ENCODE measurements around the genes RBMS1 and IFIH1.

DNA sequence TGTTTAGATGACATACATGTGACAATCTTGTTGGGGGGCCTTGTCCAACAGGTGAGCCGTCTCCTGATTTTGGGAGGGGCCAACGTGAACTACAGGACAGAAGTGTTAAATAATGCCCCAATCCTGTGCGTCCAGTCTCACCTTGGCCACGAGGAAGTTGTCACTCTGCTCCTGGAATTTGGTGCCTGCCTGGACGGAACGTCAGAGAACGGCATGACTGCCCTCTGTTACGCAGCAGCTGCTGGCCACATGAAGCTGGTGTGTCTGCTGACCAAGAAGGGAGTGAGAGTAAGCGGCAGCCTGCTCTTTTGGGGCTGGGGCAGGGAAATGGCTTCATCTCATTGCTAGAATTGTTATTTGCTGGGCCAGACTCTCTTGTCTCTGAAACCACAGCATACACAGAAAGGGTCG is 92.3 kb downstream of the WDSUB1 start:
- PRO-cap, result no peak
- RAMPAGE, long total RNA, result no peak

GRCh38 chr2:159211536-159212141 is 74.9 kb downstream of the WDSUB1 start:
- PRO-cap, result no peak
- RAMPAGE, long total RNA, result no peak

DNA sequence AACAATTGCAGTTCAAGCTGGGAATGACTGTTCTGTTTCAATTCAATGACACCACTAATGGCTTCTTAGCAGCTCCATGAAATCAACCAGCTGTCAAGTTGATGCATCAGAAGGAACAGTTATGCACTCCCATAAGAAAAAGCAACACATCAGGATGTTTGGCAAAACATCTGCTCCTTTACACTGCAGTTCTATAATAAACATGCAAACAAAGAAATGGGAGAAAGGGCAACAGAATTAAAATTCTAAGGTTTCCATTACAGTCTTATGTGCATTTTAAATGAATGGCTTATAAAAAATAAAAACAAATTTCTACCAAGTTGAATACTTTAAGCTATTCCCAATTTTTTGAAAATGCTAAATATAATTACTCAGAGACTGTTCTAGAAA is 3.7 kb downstream of the BAZ2B start:
- PRO-cap, result no peak
- RAMPAGE, long total RNA, result no peak

- PRO-cap, result no peak
- RAMPAGE, long total RNA, result no peak
Observed at GRCh38 chr2:159753814-159754304, 41.6 kb downstream of the MARCHF7 start.

- PRO-cap, result no peak
- RAMPAGE, long total RNA, result no peak
Observed at GRCh38 chr2:159903454-159904046, 1.0 kb downstream of the LY75 start.

GRCh38 chr2:159904047-159904632 is 416 bp downstream of the LY75 start:
- PRO-cap, result no peak
- RAMPAGE, long total RNA, result no peak

GRCh38 chr2:160214600-160215082 is 14.6 kb upstream of the ITGB6 start:
- PRO-cap, result no peak
- RAMPAGE, long total RNA, result no peak

- PRO-cap, result no peak
- RAMPAGE, long total RNA, result no peak
Observed at GRCh38 chr2:160220251-160221067, 20.4 kb upstream of the ITGB6 start.

GRCh38 chr2:160380081-160380698 is 113.4 kb downstream of the RBMS1 start:
- PRO-cap, result no peak
- RAMPAGE, long total RNA, result no peak

GRCh38 chr2:160406574-160407290 is 86.9 kb downstream of the RBMS1 start:
- PRO-cap, result no peak
- RAMPAGE, long total RNA, result no peak

DNA sequence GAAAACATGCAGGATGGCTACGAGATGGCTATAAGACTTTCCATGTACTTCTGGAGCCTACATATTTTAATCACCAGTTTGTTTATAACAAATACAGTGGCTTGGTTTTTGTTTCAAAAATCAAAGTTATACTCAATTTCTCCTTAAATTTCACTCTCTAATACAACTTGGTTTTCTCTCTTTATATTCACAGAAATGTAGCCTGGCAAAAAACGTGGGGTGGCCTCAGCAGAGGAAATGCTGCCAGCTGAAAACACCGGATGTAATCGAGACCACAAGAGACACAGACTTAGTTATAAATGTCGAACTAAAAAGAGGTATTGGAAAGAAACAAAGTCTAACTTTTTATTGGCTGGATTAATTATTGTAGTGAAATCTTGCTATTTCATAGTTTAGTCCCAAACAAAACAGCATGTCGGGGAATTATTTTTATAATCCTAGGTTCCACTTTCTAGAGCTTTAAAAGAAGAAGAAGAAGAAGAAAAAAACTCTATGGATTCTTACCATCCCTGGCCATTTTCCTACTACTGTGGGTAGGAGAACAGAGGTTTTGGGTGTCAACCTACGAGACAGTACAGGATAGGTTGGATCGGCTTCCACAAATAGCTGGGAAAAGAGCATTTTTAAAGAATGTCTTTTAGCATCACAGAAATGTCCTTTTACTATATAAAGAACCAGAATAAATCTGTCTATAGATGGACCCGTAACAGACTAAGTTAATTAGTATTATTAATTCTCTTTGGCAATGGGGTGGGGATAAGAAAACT is 65.4 kb downstream of the RBMS1 start:
- PRO-cap, result no peak
- RAMPAGE, long total RNA, result no peak

DNA sequence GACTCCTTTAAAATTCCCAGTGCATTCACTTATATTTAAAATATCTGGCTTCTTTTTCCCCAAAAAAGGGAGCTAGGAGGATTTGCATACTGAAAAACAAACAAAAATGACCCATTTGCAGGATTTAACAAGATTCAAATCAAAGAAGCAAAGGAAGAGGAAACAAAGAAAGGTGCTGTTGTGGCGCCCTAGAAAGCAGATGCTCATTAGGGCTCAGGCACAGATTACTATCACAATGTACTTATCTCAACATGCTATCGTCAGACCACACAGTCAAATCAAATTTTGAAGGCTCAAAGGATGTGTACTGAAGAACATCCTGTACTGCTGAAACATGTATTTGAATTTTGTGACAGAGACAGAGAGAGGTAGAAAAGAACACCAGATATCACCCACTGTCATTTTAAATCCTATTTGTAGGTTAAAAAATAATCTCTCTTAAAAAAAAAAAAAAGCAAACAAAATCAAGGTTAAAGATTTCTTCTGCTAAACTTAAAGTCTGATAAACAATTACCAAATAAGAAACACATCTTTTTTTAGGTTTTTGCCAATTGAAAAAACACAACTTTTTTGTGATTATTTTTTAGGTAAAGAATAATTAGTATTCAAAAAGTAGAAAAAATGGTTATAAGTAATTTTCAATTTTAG is 10.8 kb downstream of the RBMS1 start:
- PRO-cap, result no peak
- RAMPAGE, long total RNA, result no peak

DNA sequence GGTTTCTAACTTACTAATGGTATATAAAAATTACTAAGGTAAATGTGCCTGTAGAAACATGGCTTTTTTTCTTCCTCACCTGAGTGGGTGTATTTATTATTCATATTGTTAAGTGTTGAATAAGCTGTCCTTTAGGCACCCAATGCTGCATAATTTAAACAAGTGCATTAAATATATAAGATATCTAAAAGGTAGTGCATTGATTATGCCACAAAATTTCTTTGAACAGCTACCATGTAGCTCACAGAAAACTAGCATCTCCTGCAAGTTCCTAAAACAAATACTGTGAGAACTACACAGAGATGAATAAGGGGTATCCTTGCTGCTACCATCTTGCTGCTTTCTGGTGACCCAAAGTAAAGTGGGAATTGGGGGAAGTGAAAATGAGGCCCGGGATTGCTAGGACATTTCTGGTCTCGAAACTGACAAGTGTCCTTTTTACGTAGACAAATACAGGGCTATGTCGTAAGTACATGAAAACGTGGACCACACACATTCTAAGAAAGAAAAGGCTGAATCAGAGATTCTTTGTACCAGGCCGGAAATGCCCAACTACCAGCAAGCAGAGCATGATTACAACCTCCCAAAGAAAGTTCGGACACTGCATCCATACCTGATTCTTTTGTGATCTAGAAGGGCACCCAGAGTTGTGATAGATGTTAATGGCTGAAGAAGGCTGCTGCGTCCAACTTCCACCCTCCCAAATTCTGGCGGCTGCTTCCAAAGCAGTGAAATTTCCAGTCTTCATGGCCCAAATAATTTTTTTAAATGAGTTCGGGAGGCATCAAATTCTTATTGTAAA is 1.8 kb downstream of the RBMS1 start:
- PRO-cap, result no peak
- RAMPAGE, long total RNA, result no peak

GRCh38 chr2:160493216-160494192 is at the start of gene RBMS1:
Gene RBMS1 (minus strand): TSS chr2:160493807.
- PRO-cap, result no peak
- RAMPAGE, long total RNA, result no peak

DNA sequence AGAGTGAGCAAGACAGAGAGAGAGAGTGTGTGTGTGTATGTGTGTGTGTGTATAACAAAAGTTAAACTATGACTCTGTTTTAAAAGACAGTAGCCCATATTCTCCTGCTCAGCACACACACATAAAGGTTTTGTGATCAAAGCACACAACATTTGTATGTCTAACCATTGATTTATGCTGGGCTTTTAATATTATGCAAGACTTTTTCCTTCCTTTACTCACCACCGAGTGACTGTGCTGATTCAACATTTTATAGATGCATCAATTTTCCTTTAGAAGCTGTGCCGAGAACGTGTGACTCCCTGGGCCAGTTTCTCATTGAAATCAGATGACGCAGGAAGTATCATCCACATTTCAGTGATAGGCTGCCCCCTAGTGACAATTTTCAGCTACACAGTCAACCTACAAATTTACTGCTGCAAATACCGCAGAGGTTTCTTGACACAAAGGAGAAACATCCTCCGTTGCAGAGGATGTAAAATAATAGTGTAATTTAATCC is 166.0 kb upstream of the TANK start:
- PRO-cap, result no peak
- RAMPAGE, long total RNA, result no peak

GRCh38 chr2:161139102-161139447 is 21.2 kb upstream of the TANK start:
- PRO-cap, result no peak
- RAMPAGE, long total RNA, result no peak

- PRO-cap, result no peak
- RAMPAGE, long total RNA, result no peak
Observed at GRCh38 chr2:161239480-161239908, 68.7 kb upstream of the PSMD14 start.

DNA sequence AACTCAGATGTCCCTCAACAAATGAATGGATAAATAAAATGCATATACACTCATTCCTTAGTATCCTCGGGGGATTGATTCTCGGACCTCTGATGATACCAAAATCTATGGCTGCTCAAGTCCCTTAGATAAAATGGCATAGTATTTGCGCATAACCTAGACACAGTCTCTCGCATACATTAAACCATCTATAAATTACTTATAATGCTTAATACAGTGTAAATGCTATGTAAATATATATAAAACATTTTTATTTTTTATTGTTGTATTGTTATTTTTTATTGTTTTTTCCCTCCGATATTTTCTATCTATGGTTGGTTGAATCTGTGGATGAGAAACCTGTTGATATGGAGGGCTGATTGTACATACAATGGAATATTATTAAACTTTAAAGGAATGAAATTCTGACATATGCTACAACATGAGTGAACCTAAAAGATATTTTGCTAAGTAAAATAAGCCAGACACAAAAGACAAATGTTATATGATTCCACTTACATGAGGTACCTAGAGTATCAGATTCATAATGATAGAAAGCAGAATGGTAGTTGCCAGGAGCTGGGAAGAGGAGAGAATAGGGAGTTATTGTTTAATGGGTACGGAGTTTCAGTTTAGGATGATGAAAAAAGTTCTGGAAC is 18.5 kb downstream of the PSMD14 start:
- PRO-cap, result no peak
- RAMPAGE, long total RNA, result no peak

DNA sequence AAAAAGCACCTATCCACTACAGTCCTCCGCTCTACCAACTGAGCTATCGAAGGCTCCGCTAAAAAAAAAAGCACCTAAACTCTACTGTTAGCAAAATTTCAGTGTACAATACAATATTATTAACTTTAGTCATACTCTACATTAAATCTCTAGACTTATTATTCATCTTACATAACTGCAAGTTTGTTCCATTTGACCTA is 117.0 kb downstream of the SLC4A10 start:
- PRO-cap, result no peak
- RAMPAGE, long total RNA, result no peak

DNA sequence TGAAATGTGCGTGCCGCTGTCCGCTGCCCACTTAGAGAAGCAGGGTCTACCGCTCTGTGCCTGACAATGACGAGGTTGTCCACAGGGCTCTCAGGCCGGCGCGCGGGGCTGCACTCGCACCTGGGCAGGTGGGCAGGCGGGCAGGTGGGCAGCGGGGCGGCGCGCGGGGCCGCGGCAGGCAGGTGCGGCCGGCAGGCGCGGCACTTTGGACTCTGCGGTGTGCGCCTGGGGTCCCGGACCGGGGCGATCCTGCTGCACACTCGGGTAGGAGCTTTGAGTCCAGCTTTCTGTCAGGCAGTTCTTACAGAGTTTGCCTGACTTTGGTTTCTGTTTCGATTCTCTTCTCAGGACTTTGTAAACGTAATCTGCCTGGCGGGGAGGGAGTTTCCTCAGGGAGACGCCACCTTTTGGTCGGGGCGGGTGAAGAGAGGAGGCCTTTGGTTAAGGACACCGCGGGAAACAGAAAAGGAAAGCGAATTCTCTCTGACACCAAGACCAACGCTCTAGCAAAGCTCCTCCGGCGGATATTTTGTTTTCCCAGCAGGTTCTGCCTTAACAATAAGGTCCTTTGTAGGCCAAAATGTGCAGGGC is at the start of gene IFIH1:
Gene IFIH1, minus strand, starts transcription at position 313 of the 591 bp plus-strand sequence.
- PRO-cap, result no peak
- RAMPAGE, long total RNA, result no peak